ENCODE measurements around a stretch of chr1.

DNA sequence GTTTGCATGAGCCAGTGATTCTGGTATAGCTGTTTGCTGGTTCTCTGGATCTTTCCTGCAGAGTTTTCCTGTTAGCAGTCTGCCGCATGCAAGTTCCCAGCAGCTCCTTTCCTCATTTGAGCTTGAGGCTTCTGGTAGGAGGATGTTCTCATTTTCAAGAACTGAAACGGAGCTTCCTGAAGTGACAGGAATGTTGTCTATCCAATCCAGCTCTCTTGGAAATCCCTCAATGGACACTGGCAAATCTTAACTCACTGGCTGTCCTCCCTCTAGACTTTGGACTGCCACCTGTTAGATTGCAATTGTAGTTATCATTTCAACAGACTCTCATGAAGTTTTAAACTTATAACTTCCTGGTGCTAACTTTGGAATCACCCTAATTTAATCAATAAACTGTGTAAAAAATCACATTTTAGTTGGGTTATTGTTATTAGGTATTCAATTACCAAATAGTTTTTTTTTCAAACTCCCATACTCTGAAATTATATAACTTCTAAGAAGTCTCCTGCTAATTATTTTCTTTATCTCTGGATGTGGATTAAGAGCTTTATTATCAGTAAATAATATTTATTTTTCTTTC lies 73.4 kb upstream of the LPGAT1 start:
- RRBS = no CpG with 5 or more reads among the region's 2 CpGs

DNA sequence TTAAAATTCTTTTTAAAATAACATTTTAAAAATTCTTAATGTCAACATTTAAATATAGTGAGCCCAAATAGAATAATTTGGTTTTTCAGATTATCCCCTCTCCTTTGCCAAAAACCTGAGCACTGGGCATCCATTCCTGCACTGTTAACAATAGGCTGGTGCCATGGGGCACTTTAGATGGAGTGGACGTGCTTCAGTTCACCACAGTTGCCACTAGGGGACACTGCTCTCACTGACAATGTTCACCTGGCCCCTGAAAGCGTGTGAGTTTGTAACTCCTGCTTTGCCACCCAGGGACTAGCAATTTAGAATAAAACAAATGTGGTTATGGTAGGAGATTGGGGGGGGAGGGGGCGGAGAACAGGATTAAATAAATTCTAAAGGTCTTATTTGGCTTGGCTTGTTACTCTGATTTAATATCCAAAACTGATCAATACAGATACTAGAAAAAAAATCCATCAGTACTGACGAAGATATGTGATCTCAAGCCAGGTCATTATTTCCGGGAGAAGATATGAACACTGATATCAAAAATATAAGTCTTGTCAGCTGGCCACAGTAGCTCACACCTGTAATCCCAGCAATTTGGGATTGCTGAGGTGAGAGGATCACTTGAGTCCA lies 23.3 kb downstream of the INTS7 start:
- RRBS = no CpG with 5 or more reads among the region's 5 CpGs

DNA sequence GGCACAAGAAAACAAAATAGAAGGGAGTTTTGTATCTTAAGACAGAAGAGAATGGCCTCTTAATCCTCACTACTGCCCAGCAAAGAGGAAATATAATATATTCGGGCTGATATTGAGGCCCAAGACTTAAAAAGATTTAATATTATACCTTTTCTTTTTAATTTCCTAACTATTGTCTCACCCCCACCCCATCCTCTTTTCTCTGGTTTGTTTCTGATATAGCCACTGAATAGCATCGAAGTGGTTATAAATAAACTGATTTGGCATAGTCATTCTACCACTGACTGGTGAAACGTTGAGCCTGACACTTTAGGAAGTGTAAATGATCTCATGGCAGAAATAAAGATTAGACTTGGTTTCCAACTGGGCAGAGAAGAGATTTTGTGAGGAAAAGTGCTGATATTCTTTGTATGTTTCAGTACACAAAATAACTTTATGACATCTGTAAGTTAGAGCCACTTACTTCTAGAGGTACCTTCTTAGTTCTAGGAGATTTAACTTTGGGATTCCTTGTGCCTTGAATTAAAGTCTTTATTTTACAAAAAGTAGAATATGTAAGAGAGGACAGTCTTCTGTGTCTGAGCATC lies 39.3 kb downstream of the DTL start:
- RRBS = no CpG with 5 or more reads among the region's 3 CpGs

DNA sequence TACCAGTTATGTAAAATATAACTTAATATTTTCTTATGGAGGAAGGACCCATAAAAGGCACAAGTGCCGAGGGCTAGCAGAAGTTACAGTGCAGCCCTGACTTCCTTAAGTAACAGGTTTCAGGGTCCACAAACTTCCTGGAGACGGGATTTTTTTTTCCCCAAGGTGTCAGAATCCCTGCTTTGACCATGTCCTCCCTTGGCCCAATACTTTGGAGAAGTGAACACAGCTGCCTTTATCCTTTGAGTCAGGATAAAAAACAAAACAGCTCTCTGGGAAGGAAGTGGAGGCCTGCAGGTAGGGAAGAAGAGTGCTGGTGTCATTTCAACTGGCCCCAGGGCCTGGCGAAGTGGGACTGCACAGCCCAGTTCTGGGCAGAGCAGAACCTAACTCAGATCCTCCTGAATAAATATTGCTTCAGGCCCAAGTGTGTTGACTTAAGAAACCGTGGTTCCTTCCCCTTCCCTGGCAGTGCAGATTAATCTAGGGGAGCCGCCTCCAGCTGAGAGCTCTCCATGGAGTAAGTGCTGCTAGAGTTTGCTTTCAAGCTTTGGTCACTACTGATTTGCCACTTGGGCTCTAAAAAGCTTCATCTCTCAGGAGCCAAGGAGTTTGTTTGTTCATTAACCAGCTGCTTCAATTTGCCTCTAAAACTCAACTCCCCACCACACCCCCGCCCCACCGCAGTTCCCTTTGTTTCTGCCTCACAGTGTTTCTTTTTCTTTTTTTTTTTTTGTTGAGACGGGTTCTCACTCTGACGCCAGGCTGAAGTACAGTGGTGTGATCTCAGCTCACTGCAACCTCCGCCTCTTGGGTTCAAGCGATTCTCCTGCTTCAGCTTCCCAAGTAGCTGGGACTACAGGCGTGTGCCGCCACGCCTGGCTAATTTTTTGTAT lies 112.0 kb downstream of the DTL start:
- RRBS = no CpG with 5 or more reads among the region's 14 CpGs

GRCh38 chr1:212328214-212328725 lies 43.1 kb downstream of the PPP2R5A start:
- RRBS = no CpG with 5 or more reads among the region's 4 CpGs

- RRBS = no CpG with 5 or more reads among the region's 7 CpGs
Observed at GRCh38 chr1:212347685-212348628, 62.7 kb downstream of the PPP2R5A start.

GRCh38 chr1:212353163-212353657 lies 61.5 kb downstream of the PACC1 start:
- RRBS = no CpG with 5 or more reads among the region's 2 CpGs

DNA sequence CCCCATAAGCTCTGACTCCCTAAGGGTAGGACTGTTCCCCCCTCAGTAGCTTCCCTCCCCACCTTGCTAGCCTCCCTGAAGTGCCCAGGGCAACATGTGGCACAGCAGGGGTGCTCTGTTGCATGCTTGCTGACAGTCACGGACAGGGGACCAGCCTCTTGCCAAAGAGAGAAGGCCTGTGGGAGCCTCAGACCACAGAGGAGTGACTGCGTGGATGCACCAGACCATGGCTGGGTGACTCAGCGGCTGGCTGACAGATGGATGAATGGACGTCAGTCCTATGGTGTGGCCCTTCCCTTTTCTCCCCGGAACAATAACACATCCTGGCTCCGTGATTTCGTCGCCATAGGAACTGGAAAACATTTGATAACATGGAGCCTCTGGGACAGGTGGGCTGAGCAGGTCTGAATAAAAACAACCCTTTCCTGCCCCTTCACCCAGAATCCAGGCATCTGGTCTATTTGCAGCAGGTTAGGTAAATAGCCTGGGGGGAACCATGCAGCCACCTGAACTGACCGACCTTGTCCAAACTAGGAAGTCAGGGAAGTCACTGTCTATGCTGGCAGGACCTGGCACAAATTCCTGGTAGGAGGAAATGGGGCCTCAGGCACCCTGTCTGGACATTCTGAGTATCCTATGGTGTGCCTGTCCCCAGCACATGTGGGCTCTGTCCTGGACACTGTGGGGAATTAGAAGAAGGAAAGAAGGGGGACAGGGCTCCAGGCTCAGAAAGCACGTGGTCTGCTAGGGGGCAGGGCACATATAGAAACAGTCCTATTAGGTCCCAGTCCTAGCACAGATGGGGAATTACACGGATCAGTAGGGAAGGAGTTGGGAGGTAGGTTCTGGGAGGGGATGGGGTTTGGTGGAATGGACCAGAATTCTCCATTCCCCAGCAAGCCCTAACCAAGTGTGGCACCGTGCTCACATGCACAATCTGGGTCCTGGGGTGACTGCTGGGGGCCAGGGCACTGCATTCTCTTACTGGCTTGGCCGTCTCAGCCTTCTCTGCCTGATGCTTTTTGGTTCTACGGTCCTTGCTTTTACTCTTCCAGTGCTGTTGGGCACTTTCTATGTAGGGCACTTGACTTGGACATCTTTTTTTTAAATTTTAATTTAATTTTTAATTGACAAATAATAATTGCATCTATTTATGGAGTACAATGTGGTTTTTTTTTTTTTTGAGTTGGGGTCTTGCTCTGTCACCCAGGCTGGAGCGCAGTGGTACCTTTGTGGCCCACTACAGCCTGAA lies 53.6 kb downstream of the NENF start:
- RRBS = no CpG with 5 or more reads among the region's 15 CpGs

DNA sequence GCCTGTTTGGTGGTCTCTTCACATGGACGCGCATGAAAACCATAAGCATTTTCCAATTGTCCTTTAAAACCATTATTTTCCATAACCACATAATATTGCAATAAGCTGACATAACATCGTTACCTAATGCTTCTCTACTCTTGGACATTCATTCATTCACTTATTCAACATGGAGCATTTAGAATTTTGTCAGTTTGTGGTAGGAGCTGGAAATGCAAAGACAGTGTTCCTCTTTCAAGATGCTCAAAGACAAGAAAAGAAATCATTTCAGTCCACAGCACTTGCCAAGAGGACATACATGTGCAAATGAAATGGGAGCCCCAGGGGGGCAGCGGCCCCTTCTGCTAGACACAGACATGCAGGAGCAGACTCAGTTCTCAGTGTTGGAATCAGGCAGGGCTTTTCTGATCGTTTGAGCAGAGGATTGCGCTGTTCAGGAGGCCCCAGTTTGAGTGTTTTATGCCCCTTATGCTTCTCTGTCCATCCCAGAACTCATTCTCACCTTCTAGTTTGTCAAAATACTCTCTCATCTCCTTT lies 35.6 kb upstream of the VASH2 start:
- RRBS = no CpG with 5 or more reads among the region's 6 CpGs

DNA sequence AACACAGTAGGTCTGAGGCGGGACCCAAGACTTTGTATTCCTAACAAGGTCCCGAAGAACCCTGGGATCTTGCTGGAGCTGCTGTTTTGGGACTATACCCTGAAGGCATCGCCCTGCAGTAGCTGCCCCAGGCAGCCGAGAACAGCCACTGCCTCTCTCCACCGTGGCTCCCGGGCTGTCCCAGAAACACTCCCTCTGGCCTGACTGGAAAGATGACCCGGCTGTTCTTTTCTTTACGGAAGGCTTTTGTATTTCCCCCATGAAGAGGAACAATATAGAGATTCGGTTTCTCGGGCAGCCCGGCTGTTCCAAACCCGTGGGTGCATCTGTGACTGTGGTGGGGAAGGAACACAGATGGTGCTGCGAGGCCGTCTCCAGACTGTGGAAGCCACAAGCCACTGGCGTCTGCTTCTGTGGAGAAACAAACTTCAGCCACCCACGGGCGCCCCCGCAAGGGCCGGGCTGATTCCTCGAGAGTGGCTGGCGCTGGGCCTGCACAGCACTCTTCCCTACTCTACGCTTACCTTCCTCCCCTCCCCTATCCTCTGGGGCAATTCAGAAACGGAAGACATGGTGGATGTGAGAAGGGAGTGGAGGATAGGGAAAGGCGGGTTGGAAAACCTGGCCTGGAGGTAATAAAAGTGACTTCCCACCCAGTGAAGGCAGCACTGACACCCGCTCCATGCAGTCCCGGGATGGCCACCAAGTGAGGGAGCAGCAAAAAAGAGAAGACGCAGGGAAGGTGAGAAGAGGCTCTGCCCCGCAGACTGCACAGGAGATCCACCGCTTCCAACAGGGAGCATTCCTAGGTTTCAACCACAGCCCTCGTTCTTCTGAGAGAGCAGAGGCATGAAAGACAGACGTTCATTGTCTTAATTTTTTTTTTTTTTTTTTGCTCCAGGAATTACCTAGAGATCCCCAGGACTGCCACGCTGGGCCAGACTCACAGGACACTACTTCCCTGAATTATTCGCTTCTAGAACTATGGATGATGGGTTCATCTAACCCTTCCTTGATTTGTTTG lies 33.6 kb upstream of the VASH2 start:
- RRBS = 53% methylated on average over 3 of the region's 33 CpGs

DNA sequence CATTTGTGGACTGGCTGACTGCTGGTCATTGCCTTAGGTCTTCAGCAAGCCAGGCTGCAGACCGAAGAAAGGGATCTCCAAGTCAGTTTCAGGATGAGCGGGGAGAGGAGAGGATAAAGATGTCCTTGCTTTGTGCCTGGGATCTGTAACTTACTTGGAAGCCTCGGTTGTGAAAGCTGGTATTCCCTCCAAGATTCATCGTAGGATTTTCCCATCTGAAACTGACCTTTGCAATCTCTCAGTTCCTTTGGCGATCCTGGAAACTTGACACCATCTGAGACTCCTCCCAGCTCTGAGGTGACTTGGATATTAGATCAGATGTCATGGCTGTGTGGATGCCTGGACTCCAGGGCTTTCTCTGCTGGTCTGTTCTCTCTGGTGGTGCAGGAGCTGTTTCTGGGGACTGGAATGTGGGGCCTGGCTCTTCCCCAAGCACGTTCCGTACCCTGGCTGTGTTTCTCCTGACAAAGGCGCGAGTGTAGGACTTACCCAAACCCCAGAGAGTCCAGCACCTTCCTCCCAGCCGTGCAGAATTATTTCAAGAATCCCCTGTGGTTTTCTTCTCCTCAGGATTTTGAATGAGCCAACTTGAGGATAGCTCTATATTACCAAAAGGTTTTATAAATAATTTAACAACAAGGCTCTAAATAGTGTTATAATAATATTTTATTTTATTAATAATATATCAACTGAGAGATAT lies 252.2 kb downstream of the RPS6KC1 start:
- RRBS = no CpG with 5 or more reads among the region's 10 CpGs

DNA sequence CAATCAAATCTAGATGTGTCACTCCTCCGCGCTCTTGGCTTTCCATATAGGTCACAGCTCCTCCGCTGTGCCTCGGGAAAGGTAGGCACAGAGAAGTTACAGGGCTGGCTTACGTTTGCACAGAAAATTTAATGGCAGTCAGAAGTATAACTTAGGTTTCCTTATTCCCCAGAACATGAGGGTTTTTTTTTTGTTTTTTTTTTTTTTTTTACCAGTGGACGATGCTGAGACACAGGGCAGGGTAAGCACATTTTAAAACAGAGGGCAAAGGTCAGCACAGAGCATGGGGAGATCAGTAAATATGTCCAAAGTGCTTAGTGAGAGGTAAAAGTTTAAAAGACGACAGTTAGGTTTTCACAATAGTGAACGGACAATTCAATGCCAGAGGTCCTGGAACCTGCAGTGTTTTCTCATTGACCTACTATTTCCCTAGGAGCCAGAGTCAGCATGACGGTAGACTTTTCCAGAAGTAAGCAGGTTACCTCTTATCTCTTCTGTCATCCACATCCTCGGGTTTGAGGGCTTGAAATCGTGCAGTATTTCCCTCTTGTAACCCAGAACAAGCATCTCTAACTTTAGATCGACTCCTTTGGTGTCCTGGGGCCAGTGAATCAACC lies 258.9 kb upstream of the PROX1 start:
- RRBS = no CpG with 5 or more reads among the region's 12 CpGs

DNA sequence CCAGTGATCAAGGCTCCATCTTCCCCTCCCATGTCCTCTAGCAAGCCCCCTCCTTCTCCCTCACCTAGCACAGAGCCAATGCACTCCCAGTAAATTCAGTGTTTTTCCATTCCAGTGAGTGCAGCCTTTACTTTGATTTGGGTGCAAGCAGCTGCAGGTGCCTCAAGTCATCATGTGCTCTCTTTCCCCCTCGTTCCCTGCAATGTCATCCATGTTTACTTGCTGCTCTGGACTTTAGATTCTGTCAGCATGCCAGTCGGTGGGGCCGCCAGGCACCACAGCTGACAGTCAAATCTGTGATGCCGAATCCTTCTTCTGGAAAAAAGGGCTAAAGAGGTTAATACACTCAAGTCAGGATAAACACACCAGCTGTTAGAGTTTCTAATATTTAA lies 228.0 kb upstream of the PROX1 start:
- RRBS = no CpG with 5 or more reads among the region's 4 CpGs

DNA sequence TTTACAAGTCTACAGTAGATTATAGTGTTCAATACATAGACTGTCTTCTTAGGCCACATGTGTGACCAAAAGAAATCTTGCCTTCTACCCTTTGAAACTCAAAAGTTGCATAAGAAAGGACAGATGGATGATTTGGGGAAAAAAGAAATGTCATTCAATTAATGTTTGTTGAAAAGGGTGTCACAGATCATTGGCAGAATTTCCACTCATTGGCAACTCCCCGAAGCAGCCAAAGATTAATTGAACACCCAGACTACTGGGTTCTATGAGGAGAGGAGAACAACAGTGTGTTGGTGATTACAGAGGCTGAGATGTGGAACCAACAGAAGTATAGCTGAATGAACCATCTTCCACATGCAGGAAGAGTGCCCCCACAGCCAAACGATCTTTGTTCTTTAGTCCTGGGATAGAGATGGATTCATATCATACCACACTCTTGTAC lies 12.0 kb upstream of the PROX1 start:
- RRBS = no CpG with 5 or more reads among the region's 2 CpGs

DNA sequence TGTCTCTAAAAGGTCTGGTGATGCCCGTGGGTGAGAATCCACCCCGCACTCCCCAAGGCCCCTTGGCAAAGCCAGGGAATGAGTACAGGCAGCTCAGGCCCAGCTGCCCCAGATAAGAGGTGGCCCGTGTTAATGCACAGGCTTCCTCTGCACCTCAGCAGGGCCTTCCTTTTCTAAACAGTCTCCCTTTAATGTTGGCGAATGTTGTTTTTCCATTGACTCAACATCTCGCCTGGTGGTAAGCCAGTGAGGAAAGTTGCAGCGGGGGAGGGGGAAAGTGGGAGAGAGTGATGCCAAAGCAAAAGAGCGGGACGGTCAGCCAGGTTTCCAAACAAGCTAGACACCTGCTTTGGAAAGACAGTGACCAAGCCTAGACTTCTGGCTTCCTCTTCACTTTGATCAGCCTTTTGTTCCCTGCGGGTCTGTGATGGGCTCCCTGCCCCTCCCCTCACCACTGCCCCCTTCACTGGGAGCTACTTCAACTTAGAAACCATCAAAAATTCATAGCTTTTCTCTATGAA lies 10.3 kb upstream of the PROX1 start:
- RRBS = no CpG with 5 or more reads among the region's 9 CpGs

DNA sequence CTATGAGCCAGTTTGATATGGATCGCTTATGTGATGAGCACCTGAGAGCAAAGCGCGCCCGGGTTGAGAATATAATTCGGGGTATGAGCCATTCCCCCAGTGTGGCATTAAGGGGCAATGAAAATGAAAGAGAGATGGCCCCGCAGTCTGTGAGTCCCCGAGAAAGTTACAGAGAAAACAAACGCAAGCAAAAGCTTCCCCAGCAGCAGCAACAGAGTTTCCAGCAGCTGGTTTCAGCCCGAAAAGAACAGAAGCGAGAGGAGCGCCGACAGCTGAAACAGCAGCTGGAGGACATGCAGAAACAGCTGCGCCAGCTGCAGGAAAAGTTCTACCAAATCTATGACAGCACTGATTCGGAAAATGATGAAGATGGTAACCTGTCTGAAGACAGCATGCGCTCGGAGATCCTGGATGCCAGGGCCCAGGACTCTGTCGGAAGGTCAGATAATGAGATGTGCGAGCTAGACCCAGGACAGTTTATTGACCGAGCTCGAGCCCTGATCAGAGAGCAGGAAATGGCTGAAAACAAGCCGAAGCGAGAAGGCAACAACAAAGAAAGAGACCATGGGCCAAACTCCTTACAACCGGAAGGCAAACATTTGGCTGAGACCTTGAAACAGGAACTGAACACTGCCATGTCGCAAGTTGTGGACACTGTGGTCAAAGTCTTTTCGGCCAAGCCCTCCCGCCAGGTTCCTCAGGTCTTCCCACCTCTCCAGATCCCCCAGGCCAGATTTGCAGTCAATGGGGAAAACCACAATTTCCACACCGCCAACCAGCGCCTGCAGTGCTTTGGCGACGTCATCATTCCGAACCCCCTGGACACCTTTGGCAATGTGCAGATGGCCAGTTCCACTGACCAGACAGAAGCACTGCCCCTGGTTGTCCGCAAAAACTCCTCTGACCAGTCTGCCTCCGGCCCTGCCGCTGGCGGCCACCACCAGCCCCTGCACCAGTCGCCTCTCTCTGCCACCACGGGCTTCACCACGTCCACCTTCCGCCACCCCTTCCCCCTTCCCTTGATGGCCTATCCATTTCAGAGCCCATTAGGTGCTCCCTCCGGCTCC lies 9.5 kb downstream of the PROX1 start:
- RRBS = no CpG with 5 or more reads among the region's 40 CpGs

DNA sequence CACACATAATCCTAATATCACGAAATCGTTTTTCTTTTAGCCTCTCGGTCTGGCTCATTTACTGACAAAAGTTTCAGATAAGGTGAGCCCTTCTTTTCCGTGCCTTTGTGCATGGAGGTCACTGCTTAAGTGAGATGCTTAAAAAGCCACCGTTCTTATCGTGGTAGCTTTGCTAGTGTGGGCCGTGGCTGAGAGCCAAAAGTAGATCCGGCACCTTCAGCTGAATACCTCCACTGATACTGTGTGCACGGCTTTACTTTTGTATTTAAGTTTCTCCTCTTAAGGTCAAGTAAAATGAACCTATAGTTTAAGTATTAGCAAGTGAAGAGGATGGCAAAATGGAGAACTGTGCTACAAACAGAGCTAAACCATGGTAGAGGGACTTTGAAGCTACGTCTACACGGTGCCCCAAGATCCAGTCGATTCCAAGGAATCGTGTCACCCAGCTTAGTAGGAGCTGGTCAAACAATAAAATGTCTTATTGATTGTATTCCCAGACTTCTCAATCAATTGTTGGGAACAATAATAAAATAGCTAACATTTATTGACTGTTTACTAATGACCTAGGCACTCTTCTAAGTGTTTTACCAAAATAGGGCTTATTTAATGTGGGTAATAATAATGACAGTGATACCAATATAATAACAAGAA lies 26.4 kb downstream of the PROX1 start:
- RRBS = no CpG with 5 or more reads among the region's 13 CpGs

- RRBS = no CpG with 5 or more reads among the region's 4 CpGs
Observed at GRCh38 chr1:214126557-214127294, 139.0 kb downstream of the PROX1 start.

DNA sequence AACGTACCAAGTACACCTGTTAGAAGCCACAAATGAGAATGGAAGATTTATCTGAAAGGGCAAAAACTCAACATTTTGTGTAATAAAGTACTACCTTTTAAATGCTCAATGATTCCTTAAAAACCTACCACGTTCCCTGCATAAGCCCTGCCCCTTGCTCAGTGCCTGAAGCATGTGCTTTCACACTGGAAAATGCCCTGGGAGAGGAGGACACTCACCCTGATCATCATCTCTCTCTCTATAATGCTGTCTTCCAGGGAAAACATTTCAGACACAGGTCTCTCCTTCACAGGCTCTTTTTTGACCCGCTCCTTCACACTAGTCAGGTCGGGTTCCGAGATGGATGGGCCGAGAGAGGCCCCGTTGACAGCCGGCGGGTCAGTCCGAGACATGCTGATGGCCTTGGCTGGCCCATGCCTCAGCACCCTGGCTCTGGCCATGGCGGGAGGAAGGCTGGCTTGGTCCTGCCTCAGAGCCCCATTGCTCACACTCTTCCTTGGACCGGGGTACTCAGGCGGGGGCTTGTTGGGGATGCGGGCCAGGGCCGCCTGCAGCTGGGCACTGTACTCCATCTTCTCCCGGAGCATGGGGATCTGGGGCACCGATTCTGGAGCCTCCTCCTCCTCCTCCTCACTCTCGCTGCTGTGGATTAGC lies 102.3 kb downstream of the SMYD2 start:
- RRBS = 81% methylated on average over 5 of the region's 18 CpGs

DNA sequence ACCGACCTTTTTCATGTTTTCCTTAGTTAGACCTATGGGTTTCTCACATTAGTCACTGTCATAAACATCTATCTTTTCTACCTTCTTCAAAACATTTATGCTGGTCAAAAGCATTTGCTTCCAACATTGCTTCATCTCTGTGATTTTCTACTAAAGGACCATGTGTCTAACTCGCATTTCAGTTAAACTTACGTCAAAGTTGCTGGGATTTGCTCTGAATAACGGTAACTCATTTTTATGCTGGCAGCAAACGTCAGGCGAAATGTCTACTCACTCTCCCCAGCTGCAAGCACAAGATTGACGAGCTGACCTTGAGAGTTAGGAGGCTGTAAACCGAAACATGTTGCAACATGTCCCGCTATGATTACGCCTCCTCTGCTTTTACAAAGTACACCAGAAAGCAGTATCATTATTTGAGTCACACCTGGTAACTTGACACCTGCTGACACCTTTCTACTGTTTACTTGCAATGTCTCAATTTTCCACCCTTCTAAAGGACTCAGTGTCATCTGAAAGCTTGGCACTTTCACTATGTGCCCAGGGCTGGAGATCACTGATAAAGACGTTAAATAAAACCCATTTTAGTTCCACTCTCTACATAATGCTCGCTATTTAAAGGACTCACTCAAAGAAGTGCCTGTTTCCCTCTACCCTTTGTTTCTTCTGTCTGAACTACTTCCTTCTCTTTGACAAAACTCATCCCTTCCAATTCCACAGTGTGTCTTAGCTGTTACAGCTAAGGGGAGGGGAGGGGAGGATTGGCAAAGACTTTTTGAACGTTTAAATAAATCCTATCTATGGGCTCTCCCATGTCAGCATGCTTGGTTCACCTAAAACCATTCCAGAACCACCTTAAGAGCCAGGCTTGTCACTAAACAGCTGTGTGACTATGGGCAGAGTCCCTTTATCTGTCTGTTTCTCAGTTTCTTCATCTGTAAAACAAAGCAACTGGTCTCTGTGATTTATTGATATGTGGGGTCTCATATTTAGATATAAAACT lies 111.8 kb downstream of the PTPN14 start:
- RRBS = no CpG with 5 or more reads among the region's 13 CpGs